ENCODE data around the genes HSPA5 and SLC2A8.

DNA sequence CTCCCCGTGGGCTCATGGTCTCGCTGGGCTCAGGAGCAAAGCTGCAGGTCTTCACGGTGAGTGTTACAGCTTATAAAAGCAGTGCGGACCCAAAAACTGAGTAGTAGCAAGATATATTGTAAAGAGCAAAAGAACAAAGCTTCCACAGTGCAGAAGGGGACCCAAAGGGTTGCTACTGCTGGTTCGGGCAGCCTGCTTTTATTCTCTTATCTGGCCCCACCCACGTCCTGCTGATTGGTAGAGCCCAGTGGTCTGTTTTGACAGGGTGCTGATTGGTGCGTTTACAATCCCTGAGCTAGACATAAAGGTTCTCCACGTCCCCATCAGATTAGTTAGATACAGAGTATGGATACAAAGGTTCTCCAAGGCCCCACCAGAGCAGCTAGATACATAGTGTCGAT is 15.3 kb upstream of the WDR38 start:
- PRO-cap, result no peak

- PRO-cap, result unidirectional peak, minus-strand start at chr9:124852210
Observed at GRCh38 chr9:124852066-124852458, 1.2 kb upstream of the WDR38 start.

- PRO-cap, result no peak
Observed at GRCh38 chr9:124860833-124861062, 1.0 kb downstream of the RPL35 start.

DNA sequence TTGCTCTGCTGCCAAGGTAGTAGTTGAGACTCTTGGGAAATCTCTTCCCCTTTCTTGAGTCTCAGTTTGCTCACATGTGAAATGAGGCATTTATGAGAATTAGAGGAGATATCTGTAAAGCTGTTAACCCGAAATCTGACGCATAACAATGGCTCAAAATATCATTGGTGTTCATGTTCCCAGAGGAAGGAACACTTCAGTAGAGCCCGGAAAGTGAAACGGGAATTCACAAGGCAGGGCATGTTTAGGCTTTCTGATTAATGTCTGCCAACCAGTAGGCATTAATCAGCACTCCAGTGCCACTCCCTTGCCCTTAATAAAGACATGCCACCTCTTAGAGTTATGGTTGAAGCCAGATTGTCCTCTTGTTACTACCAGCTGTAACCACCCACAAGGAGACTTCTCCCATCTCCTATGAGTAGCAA is 1.6 kb downstream of the ARPC5L start:
- PRO-cap, result no peak

- PRO-cap, result unidirectional peak, minus-strand start at chr9:124941774
Observed at GRCh38 chr9:124941700-124942159, 847 bp upstream of the GOLGA1 start.

GRCh38 chr9:125183222-125183749 is 6.3 kb downstream of the PPP6C start:
- PRO-cap, result no peak

- PRO-cap, result no peak
Observed at GRCh38 chr9:125236178-125237505, 4.5 kb downstream of the HSPA5 start.

GRCh38 chr9:125240145-125241439 is at the start of gene HSPA5:
HSPA5 (minus strand) TSS chr9:125241343.
- PRO-cap, result bidirectional peak, plus-strand start at chr9:125241641, minus-strand start at chr9:125241343

DNA sequence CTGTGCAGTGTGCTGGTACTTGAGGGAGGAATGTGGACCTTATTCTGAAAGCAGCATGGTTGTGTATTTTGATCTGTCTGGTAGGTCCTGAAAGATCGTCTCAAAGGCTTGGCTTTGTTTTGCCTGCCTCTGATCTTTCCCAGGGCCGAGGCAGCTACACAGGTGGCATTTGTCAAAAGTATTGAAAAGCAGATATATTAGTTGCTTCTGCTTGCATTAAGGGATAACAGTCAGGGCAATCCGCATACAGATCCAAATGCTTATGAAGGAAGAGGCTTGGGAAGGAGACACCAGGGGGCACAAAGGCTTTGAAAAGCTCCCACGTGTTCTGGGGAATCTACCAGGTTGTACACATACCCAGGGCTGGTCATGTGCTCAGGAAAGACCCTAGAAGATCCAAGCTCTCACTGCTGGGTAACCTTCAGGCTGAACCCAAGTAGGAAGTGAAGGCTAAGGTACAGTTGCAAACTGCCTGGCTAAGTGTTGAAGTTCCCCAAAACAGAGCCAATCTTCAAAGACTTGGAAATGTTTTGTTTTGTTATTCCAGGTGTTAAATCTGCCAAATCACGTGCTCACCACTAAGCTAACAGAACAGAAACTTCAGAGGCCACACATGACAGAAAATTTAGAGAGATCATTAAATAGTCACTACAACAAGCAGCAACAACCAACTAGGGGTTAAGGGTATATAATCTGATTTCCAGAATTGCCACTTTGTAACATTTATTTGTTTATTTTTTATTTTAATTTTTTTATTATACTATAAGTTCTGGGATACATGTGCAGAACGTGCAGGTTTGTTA is 54.0 kb downstream of the GAPVD1 start:
- PRO-cap, result no peak

GRCh38 chr9:125632222-125633480 is 74.4 kb downstream of the MAPKAP1 start:
- PRO-cap, result no peak

- PRO-cap, result bidirectional peak, plus-strand start at chr9:126393231, minus-strand start at chr9:126393088
Observed at GRCh38 chr9:126392861-126393450, 66.3 kb downstream of the MVB12B start.

DNA sequence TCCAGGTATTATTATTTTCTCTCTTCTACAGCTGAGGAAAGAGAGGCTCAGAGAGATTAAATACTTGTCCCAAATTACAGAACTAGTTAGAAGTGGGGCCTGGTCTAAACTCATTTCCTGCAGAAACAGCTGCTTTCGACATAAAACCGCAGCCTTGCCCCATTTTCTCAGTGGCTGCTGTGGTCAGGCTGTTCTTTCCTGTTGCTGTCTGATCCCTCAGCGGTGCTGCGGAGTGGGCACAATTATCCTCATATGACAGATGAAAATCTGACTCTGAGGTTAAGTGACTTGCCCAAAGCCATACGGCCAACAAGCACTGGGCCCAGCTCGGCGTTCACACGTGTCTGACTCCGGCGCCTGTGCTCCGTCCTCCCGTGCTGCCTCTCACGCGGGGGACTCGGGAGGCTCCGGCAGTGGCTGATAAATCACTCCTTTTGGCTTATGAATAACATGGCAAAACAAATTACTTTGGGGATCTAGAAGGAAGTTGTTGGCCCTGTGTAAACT is 142.7 kb upstream of the LMX1B start:
- PRO-cap, result bidirectional peak, plus-strand start at position 207 of the sequence, minus-strand start at position 209 of the sequence

DNA sequence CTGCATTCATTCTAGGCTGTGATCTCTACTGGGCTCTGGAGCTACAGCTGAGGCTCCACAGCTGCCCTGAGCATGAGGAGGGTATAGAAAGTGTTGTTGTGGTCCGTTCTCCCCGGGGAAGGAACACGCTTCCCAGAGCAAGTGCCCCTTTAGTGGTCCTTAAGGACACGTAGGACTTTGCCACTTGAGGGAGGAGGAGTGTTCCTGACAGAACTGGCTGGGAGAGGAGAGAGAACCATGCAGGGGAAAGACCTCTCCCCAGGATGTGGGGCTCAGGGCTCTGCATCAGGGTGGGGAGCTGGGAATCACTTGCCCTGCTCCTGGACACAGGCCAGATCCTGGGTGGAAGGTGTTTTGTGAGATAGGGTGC is 117.3 kb upstream of the LMX1B start:
- PRO-cap, result no peak

DNA sequence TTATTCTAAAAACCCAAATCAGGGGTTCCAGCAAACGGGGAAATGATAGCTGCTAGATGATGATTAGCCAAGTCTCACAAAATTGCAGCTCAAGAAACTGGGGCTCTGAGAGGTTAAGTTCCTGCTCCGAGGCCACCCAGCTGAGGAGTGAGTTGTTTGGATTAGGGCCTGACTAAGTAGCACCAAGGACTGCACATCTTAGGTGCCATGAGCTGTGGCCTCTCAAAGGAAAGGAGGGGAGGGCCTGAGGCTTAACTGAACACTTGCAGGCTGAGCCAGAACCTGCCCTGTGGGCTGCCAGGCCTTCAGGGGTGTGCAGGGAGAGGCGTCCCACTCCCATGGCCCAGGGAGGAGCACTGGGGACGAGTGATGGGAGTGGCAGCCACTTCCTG is 21.9 kb downstream of the LMX1B start:
- PRO-cap, result no peak

- PRO-cap, result no peak
Observed at GRCh38 chr9:127159122-127159948, 36.9 kb upstream of the ANGPTL2 start.

DNA sequence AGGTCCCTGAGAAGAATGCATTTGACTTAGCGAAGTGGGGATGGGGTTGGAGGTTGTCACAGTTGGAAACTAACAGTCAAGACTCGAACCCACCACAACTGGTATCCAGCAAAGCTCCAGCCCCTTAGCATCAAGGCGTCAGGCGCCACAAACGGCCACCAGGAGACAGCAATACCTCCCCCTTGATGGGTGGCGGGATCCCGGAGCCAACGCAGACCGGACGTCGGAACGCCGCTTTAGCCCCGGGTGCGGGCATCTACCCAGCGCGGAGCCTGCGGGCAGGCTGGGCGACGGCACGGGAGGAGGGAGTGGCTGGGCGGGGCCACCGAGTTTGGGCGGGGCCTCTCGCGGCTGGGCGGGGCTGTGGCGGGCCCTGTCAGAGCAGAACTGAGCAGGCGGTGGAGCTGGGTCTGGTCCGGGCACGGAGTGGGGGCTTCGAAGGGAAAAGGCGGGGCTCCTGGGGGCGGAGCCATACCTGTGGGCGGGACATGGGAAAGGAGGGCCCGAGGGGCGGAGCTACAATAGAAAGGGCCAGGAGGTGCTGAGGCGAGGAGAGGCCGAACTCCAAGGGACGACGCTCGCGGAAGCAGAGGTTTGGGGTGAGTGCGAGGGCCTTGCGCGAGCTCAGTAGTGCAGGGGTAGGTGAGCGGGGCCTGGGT is 40.4 kb upstream of the GARNL3 start:
- PRO-cap, result bidirectional peak, plus-strand start at position 560 of the sequence, minus-strand start at position 274 of the sequence

DNA sequence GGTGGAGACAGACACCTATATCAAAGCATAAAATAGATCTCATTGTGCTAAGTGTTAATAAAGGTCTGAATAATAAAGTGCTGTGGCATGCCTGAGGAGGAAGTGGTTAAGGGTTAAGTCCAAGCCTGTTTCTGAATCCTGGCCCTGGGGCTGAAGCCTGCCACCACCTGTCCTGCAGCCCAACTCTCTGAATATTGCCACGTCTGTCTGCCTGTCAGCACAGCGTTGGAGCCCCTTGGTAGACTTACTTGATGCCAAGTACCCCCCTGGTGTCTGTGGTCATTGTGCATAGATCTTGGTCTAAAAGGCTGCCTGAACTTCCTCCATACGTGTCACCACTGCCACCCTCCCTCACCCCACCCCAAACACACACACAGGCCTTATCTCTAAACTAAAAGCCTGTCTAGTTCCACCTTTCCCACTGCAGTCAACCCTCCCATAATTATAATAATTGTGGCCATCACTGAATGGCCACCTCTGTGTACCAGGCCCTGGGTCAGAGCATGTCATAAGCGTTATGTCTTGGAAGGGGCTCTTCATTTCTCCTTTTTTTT is 35.4 kb upstream of the SLC2A8 start:
- PRO-cap, result no peak

GRCh38 chr9:127396614-127397609 is at the start of gene SLC2A8:
SLC2A8 (plus strand) TSS chr9:127397169.
- PRO-cap, result unidirectional peak, plus-strand start at chr9:127397201

- PRO-cap, result no peak
Observed at GRCh38 chr9:127568016-127568498, 816 bp downstream of the NIBAN2 start.

GRCh38 chr9:127569236-127569880 is 485 bp upstream of the NIBAN2 start:
- PRO-cap, result bidirectional peak, plus-strand start at chr9:127569366, minus-strand start at chr9:127569073; bidirectional peak, plus-strand start at chr9:127569815, minus-strand start at chr9:127569681

Data from bronchial lymph node (tissue), 1 donor.